Mesenchymal stem cell of the bone marrow (primary cell): ENCODE measurements around the genes NIPSNAP3A and TMEM38B.

DNA sequence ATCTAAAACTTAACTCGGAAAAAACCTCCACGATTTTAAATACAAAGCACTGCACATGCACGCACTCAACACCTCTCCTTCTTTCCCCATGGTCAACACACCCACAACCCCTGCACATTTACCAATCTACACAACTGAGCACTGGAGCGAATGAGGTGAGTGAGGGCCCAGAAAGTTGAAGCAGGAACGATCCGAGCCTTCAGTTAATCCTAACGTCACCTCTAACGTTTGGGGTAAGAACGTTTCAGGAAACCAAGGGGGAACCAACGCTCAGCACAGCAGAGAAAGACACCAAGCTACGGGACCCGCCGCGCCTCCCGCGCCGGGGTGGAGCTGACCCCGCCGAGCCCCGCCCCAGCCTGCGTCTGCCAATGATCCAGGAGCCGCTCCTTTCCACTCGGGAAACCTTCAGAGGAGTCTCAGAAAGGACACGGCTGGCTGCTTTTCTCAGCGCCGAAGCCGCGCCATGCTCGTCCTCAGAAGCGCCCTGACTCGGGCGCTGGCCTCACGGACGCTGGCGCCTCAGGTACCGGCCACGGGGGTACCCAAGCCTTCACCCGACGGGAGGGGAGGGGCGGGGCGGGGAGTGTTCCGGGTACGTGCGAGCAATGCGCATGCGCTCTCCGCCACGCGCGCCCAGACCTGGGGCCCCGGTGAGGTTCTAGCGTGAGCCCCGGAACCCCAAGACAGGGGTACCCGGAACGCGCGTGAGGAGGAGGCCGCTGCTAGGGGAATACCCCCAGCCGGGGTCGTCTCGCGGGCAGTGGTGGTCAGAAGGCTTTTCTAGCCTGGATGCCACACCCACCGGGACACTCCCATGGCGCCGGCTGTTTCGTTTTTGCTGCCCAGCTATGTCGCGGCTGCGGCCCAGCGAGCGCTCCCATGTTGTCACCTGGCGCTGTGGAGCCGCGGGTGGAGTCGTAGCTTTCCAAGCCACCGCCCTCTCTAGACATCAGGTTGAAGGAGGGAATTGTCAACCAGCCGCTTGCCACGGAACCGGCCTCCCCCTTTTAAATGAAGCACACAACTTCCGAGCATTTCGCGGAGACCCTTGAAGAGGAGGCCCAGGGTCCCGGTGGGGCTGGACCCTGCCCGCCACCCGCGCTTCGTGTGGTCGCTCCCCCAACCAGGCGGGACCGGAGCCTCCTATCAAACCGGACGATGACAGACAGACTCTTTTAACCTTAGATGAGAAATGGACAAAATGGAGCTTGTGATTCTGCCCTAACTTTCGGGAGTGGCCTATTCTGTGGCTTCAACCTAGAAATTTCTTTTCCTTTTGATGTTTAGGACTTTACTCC, at the start of gene NIPSNAP3A:
Gene NIPSNAP3A, plus strand, starts transcription at position 357 of the 1,301 bp plus-strand sequence.
- CAGE, long polyA plus RNA, result no peak

DNA sequence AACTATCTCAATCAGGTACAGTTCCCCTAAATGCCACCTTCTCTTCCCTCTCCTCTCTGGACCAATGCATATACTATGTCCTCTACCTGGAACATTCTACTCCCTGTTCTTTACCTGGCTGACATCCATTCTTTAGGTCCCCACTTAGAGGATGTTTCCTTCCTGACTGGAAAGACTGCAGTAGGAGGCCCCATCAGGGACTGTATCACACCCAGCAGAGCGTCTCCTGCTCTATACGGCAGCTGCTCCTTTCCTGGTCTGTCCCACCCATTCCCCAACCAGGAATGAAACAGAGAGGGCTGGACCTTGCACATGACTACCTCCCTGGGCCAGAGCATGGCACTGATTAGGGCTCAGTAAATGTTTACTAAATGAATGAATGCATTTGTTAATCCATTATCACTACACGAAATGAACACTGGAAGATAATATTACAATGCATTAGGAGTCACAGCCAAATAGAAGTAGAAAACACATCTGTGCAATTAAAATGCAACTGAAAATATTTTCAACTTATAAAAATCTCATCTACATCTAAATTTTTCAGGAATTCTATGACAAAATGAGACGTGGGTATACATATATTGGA, 76.4 kb downstream of the ABCA1 start:
- CAGE, long polyA plus RNA, result no peak

DNA sequence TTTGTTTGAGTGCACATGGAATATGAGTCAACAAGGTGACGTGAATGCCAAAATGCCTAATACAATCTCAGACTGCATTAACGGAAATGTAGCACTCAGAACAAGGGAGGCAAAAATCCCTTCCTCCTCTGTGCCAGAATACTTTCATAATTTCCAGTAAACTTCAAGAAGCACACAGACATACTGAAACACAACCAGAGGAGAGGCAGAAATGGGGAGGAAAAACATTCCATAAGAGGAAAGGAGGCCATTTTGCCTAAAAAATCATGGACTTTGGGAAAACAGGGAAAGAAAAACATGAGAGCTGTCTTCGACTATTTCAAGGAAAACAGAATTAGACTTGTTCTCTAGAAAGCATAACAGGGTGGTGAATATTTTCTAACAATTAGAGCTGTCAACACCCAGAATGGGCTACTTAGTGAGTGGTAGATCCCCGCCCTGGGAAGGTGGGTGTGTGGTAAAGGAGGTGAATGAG, 48.2 kb downstream of the ABCA1 start:
- CAGE, long polyA plus RNA, result no peak

DNA sequence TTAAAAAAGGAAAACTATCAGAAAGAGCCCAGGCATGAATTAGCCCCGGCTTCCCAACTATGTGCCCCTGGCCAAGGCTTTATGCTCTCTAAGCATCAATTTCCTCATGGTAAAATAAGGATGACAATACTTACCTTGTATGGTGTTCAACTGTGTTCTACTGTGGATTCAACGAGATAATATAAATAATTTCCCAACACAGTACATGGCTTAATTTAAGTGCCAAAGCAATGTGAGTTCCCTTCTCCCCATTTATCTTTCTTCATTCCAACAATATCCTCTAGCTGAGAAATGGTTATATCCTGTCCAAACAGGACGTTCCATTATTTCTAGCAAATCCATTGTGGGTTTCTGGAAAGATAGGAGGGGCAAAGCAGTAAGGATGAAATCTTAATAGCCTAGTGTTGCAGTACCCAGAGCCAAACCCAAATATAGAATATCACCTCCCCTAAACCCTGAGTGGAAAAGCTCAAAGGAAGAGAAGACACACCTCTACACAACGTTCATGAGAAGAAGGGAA, 22.0 kb downstream of the ABCA1 start:
- CAGE, long polyA plus RNA, result no peak

- CAGE, long polyA plus RNA, result no peak
Measured at GRCh38 chr9:104907709-104907940, 20.3 kb downstream of the ABCA1 start.

DNA sequence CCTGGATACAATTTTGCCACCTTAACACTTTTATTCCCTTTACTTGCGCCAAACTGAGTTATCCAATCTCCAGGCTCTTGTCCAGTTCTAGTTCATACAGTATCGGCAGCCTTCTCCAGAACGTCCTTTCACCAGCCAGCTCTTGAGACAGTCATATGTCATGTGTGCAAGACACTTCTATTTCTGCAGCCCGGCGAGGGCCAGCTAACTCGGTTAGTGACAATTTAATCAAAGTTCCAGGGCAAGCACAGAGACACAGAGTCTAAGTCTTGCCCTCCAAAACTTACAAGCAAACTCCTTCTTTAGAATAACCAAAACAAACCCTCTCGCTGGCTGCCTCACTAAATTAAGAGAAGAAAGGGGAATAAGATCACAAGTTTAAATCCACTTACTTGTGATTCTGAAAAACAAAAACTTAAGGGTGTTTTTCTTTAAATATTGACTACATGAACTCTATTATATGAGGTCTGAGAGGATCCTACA, 12.8 kb downstream of the ABCA1 start:
- CAGE, long polyA plus RNA, result no peak

DNA sequence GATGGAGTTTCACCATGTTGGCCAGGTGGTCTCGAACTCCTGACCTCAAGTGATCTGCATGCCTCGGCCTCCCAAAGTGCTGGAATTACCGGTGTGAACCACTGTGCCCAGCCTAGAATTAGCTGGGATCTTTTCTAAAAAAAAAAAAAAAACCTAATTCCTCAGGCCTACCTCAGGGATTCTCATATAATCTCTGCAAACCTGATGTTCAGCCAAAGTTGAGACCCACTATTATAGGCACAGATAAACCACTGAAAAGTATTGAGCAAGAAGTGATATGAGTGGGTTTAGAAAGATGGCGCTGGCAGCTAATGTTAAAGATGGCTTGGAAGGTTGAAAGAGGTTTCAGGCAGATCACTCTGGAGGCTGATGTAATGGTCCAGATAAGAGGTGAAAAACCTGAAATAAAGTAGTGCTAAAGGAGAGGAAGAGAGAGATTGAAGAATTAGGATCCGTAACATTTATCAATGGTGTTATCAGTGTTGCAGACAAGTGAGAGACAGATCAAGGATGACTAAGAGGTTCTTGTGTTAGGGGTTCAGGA, 58.2 kb downstream of the SLC44A1 start:
- CAGE, long polyA plus RNA, result no peak

- CAGE, long polyA plus RNA, result no peak
Measured at GRCh38 chr9:105385131-105386049, 62.4 kb upstream of the FSD1L start.

DNA sequence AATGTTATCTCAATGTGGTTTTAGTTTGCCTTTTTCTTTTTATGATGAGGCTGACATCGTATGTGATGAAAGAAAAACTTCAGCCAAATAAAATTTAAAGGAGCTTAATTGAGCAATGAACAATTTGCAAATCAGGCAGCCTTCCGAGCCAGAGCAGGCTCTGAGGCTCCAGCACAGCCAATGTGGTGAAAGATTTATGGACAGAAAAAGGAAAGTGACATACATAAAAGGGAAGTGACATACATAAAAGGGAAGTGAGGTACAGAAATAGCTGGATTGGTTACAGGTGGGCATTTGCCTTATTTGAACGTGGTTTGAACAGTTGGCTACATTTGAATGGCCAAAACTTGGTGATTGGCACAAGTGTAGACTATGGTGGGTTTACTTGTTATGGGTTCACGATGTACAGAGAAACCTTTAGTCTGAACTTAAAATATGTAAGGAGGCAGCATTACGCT, 10.6 kb downstream of the TAL2 start:
- CAGE, long polyA plus RNA, result no peak

GRCh38 chr9:105694290-105695335, at the start of gene TMEM38B:
Gene TMEM38B (plus strand): TSS chr9:105694541.
- CAGE, long polyA plus RNA, result no peak

DNA sequence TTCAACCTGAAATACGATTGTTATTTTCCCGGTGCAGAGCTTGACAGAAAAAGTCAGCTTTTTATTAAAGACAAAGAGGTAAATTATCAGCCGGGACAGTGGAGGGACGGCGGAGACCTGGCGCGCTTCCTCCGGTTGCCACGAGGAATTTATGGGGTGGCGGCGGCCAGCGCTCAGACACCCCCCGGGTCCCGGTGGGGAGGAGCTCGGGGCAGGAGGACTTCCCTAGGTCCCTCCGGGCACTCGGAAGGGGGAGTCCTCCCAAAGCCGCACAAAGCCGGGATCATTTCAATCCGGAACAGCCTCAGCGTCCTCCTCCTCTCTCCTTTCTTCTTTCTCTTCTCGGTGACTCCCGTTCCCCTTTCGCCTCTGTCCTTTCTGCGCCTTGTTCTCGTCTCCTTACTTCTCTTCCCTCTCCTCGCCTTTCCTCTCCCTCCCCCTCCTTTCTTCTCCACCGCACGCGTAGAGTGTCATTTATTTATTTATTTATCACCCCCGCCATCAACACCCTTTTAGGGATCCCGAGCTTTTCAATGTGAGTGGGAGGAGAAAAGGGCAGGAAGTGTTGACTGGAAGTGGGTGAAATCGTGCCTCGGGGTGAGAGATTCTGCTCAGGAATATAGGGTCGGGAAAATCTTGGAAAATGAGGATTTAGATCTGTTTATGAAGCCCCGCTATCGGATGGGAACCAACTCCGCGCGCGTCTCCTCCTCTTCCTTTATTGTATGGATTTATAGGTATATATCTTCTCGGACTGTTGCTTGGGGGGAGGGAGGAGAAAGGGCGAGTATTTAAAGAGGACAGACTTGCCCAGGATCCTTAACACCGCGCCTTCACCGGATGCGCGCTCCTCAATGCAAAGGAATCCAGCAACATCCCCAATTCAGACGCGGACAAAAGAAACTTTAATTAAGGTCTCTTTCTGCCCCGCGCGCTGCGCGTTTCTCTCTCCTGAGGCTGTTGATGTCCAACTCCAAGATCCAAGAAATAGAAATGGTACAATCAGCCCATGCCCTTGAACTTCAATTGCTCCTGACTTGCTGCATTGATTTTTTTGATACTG, 2.0 kb upstream of the ZNF462 start:
- CAGE, long polyA plus RNA, result no peak

DNA sequence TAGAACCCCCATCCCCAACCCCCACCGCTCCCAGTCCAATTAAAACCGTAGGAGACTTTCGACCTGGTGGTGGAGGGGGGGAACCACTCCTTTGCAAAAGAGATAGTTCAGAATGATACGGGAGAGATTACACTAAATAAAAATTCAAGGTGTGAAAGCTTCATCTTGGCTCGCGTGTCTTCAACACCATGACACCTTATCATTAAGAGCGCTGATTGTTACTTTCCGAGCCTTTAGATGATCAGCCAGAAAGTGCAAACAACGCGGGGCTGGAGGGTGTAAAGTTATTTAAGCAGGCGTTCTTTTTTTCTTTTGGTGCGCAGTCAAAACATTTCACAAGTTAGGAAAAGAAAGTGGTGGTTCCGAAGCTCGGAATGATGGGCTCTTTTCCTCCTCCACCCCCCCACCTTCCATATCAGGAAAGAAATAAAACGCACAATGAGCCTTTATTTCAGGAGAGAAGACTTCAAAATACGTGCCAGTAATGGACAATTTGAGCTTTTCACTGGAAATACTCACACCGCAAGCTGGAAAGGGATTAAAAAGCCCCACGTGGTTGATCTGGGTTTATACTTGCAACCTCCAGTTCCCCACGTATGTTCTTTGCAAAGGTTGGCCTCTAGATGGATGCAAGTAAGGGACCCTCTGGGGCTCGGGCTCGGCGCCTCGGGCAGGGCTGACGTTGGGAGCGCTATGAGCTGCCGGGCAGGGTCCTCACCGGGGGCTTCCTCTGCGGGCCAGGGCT, 1.1 kb upstream of the ZNF462 start:
- CAGE, long polyA plus RNA, result no peak

DNA sequence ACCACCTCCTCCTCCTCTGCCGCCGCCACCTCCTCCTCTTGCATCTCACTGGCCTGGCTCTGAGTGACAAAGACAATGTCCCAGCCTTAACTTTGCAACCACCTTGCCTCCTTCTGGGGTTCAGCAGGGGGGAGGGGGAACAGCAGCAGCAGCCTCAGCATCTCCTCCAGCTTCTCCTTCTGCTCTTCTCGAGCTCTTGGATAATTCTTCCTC, 466 bp upstream of the ZNF462 start:
- CAGE, long polyA plus RNA, result no peak

DNA sequence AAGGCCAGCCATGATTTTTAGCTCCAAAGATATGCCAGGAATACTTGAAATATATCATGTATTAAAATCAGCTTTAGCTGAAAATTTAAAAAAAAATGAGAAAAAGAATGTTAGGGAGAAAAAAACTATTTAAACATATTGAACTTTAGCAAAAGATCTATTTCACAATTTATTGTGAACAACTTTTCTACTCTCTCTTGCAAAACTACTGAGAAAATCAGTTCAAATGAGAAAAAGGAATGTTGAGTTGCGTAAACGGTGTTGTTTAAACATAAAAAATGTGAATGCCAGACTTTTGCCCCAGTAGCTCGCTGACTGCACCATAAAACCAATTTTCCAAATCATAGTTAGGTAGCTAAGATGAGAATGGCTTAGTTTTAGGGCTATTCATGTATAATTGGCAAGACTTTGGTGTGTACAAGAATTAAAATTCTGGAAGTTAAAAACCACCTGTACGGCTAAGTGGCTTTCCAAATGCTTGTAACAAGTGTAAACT, 13.4 kb upstream of the RAD23B start:
- CAGE, long polyA plus RNA, result no peak

DNA sequence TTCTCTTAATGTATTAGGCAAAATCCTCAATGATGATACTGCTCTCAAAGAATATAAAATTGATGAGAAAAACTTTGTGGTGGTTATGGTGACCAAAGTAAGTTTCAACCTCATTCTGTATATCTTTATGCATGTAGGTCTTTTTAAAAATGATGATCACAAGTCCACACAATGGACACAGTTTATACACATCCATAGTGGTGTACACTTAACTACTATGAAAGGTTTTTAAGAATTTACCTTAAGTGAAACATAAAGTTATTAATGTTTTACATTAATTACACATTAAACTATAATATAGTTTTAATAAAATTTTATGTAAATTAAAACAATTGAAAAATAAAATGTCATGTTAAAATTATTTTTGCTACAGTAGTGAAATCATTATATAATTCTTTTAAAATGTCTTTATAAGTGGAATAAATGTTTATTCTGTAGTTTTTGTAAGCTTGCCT, 19.0 kb downstream of the RAD23B start:
- CAGE, long polyA plus RNA, result no peak

GRCh38 chr9:107486492-107486958, 3.0 kb downstream of the KLF4 start:
- CAGE, long polyA plus RNA, result no peak

DNA sequence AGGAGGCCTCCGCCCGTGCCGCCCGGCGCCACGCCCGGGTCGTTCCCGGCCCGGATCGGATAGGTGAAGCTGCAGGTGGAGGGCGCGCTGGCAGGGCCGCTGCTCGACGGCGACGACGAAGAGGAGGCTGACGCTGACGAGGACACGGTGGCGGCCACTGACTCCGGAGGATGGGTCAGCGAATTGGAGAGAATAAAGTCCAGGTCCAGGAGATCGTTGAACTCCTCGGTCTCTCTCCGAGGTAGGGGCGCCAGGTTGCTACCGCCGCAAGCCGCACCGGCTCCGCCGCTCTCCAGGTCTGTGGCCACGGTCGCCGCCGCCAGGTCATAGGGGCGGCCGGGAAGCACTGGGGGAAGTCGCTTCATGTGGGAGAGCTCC, 1.7 kb downstream of the KLF4 start:
- CAGE, long polyA plus RNA, result no peak

- CAGE, long polyA plus RNA, result no peak
Measured at GRCh38 chr9:107490894-107491367, 1.4 kb upstream of the KLF4 start.

GRCh38 chr9:107492083-107492982, 2.8 kb upstream of the KLF4 start:
- CAGE, long polyA plus RNA, result no peak

DNA sequence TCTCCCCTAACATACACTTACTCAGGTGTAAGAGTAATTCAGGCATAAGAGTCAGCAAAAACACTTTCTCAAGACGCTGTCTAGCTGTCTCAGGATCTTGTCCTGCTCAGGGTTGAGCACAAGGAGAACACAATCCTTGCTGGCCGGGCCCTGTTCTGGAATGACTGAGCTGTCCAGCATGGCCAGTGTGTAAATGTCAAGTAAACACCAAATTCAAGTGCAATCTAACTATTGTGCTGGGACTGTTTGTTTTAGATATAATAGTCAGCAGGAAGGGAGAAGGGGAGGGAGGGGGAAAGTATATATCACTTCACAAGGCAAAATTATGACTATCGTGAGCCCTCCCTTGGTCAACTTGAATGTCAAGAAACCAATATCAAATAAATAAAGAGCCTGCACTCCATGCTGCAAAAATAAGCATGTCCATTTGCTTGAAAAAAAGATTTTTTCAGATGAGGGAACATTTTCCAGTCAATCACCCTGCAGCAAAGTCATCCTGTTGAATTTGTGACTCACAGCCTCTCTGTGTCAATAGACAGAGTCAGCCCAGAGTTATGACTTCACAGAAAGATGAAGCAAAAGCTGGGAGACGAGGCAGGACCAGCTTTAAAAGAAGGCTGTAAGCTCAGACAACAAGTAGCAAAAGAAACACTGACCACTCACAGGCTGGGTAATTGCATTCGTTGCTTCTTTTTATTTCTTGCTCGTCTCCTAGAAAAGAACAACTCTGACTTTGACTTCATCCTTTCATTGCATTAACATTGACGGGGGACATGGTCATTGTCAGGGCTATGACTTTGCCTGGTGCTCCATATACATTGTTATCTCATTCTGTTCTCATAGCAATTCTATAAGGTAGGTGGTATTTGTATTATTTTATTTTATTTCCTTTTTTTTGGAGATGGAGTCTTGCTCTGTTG, 15.2 kb upstream of the KLF4 start:
- CAGE, long polyA plus RNA, result no peak